Hair follicle dermal papilla cell (primary cell): ENCODE measurements around a stretch of chr20.

DNA sequence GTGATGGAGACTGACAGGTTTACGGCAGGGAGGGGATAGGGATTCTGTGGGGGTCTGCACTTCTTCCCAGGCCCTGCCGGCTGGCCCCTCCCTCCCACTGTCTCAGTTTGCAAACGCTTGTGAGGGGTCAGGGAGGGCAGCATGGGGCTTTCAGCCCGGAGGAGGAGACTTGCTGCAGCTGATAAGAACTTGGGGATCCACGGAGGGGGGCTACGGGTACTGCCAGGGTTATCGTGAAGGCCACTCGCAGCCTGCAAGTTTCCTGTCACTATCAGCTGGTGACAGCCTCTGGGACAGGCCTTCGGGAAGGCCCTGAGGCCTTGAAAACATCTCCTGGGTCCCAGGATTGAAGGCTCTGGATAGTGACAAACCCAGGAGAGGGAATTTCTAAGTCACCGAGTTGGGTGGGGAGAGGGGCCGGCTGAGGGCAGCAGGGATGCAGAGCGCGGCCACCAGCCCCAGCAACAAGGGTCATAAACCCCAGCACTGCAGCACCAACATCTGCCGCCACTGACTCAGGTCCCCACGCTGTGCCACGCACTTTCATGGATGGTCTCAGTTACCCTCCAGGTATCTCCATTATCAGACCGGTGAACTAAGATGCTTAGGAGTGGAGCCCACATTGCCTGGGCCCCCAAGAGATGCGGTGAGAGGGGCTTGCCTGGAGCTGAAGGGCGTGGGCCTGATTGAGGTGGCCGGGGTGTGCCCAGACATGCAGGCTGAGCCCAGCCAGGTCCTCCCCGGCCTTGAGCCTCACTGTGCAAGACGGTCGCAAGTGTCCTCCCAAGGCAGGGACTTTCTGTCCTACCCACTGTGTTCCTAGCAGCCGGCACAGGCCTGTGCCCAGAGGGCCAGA is 19.1 kb downstream of the RBM38 start:
- CAGE, long polyA plus RNA: no peak

DNA sequence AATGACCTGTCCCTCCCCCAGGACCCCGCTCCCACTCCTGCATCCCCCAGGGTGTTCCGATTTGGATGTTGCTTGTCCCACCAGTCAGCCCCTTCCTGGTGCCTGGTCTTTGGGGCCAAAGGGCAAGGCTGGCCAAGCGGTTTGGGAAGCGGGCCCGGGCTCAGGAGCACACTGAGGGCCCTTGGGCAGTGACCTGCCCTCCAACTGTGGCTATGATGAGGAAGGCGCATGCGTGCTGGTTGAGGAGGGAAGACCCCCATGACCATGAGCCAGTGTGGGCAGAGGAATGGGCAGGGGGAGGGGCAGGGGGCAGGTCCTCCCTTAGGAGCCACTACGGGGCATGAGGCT is 50.4 kb downstream of the RBM38 start:
- CAGE, long polyA plus RNA: no peak

GRCh38 chr20:57450092-57450929 is 59.1 kb downstream of the RBM38 start:
- CAGE, long polyA plus RNA: no peak

DNA sequence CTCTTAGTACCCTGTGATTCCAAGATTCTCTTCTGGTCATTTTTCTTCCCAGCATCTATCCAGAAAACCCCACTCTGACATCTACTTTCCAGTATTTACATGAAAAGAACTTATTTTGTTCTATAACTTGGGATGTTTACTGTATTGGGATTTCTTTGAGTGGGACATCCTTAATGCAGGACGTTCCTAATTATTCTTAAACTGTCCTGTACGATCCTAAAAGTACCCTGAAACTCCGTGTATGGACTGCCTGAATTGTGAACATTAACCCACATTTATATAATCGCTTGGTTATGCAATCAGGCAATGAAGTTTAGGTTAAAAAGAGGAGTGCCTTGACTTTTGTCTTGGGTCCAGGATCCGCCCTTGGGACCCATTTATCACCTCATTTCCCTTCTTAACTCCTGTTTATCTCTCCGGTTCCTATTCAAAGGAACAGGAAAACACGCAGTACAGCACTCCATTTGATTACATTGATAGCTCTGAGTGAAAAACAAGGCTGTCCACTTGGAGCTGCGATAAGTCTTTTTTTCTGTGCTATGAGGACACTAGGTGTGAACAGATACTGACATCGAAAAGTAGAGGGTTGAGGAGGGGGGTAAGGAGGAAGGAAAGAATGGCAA is 16.1 kb upstream of the PCK1 start:
- CAGE, long polyA plus RNA: no peak

GRCh38 chr20:57555520-57556139 is 5.3 kb upstream of the PCK1 start:
- CAGE, long polyA plus RNA: no peak

GRCh38 chr20:57569704-57570055 is 8.8 kb downstream of the PCK1 start:
- CAGE, long polyA plus RNA: no peak

GRCh38 chr20:57570113-57570956 is 9.4 kb downstream of the PCK1 start:
- CAGE, long polyA plus RNA: no peak

- CAGE, long polyA plus RNA: no peak
These were observed 2.2 kb downstream of the ZBP1 start for GRCh38 chr20:57617830-57618669.

- CAGE, long polyA plus RNA: no peak
These were observed 2.7 kb downstream of the PMEPA1 start for GRCh38 chr20:57707120-57707607.

DNA sequence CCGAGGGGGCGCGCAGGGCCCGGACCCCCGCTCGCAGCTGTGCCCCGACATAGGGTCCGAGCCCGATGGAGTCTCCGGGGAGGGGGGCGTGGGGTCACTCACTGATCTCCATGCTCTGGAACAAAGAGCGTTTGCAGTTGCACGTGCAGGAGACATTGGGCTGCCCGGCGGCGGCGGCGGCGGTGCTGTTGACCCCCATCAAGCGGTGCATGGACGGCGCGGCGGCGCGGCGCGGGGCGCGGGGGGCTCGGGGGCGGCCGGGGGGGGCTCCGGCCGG is 505 bp downstream of the PMEPA1 start:
- CAGE, long polyA plus RNA: no peak

GRCh38 chr20:57959025-57959436 is 191.7 kb upstream of the C20orf85 start:
- CAGE, long polyA plus RNA: no peak

DNA sequence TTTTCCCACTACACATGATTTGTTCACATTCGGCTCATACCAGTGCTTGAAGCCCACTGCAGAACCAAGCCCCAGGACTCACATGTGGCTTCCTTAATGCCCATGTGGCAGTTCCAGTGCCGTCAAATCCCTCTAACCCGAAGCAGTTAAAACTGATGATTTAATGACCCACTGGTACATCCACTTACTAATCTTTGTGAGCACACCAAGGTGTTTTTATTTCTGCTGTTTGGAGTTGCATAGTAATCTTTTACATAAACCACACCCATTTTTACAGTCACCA is 154.3 kb upstream of the C20orf85 start:
- CAGE, long polyA plus RNA: no peak

- CAGE, long polyA plus RNA: no peak
These were observed 133.1 kb upstream of the C20orf85 start for GRCh38 chr20:58017208-58018481.

GRCh38 chr20:58021469-58021810 is 129.3 kb upstream of the C20orf85 start:
- CAGE, long polyA plus RNA: no peak

- CAGE, long polyA plus RNA: no peak
These were observed 19.2 kb upstream of the C20orf85 start for GRCh38 chr20:58131159-58132302.

DNA sequence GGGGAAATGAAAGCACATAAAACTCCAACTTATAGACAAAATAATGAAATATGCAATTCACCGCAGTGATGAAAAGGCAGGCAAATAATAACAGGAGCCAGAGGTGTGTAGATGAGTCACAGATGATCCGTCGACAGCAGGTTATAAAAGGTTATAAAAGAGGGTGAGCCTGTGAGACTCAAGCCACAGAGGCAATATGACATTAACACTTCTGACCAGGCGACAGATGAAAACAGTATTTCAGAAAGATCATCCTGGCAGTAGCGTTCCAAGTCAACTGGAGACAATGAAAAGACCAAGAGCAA is 35.8 kb upstream of the ANKRD60 start:
- CAGE, long polyA plus RNA: no peak

DNA sequence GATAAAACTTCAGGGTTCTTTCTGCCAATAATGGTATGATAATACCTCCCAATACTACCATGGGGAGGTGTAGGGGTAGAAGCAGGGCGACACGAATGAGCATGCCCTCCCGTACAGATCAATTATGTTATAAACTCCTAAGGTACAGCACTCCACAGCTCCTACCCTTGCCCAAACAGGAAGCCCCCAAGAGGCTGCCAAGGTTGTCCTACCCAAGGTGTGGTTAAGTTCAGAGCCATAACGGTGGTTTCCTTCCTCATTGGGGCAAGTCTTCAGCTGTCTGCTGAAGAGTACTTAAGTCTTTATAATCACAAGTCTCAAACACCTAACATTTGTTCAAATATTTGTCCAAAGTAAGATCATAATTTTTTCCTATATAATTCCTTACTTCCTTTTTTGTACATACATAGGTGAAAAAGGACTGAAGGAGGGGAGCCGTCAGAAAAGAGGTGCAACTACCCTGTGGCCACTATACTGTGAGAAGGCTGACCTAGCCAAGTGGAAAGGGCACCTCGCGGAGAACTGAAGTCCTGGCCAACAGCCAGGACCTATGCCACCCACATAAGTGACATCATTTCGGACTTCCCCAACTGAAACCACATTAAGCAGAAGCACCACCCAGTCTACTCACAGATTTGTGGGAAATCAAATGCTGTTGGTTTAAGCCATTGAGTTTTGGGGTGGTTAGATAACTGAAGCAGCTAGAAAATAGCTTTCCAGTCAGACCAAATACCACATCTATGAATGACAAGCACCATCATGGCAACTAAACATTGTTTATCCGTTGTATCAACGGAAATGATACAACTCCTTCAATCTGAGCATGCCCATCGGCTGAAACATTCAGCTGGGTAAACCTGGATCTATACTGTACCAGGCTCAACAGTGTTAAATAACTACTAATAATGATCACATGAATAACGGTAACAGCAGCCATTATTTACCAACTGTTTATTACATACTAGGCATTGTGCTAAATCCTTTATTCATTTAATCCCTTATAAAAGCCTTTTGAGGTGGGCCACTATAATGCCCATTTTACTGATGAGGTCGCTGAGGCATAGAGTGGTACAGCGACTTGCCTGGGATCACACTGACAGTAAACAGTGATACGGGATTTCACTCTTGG is 2.8 kb upstream of the RAB22A start:
- CAGE, long polyA plus RNA: no peak

GRCh38 chr20:58359390-58360628 is 29.2 kb upstream of the VAPB start:
- CAGE, long polyA plus RNA: no peak

DNA sequence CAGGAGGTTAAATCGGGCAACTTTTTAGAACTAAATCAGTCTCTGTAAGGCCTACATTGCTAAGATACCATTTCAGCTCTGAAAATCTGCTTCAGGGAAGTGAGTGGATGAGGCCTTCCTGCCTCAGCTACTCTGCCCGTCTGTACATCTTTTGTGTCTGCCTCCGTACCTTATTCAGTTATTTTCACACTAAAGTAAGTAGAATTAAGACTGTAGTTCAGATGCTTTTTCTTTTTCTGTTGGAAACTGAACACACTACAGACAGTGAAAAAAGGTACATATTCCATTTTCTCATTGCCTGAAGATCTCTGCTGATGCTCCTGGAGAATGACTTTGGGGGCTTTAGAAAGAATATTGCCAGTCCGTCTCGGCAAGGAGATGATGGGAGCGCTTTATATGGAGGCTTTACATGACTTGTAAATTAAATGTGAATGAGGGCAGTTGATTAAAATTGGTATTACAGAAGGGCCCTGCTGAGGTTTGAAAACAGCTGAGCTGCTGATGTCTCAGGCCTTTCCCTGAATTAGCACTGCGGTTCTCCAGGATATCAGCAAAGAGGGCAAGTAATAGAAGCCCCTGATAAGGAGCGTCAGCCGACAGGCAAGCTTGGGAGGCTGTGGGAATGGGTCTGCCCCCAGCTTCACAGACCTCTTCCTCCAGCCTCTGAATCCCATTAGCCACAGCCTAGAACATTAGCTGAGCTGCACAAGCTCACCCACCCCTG is 59.6 kb downstream of the VAPB start:
- CAGE, long polyA plus RNA: no peak

DNA sequence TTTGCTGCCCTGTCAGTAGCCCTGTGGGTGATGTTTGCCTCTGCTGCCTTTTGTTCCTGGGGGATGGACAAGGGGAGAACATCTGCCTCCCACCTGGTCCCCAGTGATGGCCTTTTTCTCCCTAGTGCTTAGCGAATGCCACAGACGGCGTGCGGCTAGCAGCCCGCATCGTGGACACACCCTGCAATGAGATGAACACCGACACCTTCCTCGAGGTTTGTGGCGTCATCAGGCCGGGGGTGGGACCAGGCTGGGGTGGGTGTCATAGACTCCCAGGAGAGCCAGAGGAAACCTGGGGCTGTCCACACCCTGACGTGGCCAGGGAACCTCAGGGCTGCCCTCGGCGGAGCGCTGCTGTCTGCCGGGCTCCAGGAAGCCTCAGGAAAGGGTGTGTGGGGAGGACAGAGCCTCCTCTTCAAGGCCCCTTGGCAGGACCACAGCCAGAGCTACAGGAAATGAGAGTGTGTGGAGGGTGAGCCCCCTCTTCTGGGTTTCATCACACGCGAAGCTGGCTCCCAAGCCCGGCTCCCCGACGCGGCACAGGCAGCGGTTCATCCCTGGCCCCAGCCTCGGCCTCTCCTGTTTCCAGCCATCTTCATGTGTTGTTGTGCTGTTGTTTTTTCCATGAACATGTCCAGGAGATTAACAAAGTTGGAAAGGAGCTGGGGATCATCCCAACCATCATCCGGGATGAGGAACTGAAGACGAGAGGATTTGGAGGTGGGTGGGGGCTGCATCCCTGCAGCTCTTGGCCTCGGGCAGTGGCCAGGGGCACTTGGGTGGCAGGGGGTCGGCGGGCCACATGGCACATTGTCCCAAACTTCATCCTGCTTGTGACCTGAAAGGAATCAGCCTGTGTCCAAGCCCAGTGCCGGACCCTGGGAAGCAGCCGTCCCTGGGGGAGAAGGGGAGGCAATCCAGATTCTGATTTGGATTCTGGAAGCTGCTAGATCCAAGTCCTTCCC is 6.2 kb downstream of the NPEPL1 start:
- CAGE, long polyA plus RNA: no peak